ENCODE measurements around the genes OR10D3, OR8B8, NRGN and CCDC15.

- PRO-cap = no peak
- RAMPAGE, long total RNA, 2 experiments = no peak in any of the 2 experiments
Measured at GRCh38 chr11:122714410-122714853, 58.9 kb downstream of the UBASH3B start.

GRCh38 chr11:122723893-122724710, 68.6 kb downstream of the UBASH3B start:
- PRO-cap = no peak
- RAMPAGE, long total RNA, 2 experiments = no peak in any of the 2 experiments

- PRO-cap = no peak
- RAMPAGE, long total RNA, 2 experiments = no peak in any of the 2 experiments
Measured at GRCh38 chr11:122741396-122742271, 86.1 kb downstream of the UBASH3B start.

DNA sequence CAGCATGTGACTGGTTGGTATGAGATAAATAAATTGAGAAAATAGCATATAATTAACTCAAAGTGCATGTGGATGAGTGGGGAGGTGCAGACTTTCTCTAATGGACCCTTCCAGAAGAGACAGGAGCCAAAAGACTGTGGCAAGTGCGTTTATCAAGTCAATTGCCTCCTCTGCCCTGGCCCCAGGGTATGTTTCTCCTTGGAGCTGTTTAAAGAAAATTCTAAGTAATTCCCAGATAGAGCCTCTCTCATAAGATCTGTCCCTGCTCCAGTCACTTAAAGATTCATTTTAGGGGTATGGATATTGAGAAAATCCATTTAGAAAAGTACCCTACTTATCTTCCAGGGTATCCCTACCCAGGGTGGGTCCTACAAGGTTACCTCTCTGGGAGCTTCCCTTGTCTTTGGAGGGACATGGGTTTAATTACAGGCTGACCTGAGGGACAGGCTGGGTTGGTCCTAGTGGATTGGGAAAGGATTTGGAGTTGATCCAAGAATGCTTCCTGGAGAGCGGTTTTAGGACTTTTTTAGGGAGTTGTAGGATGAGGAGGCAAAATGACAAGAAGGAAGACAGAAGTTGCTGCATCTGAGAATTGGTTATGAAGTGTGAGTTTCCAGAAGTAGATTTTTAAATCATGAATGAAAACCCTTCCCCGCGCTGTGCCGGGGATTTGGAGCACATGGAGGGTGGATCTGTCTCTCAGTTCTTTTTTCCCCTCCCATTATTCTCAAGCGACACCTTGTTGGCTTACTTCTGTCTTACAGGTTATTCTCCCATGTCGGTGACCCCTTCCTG, 61.8 kb upstream of the CRTAM start:
- PRO-cap = no peak
- RAMPAGE, long total RNA, 2 experiments = no peak in any of the 2 experiments

DNA sequence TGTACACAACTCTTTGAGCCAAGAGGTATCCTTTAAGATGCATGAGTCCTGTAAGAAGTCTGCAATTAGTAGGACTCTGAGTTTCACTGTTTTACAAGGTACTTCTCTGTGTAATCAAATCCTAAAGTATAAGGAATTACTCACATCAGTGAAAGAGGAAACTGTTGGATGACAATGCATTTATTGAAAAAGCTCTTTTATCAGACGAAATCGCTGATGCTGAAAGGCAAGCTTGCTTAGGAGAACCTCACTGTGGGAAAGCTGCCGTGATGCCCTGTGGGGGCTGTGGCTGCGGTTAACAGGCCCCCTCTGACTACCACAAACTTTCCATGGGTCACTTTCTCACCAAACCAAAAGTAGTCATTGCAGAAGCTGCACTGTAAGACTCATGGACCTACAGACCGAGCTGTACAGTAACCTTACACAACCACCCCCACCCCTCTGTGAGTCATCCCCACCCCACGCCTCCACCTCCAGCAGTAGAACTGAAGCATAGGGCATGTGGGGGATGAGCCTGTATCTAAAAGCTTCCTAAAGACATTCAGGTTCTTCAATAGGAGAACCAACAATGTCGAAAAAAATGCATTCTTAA, 18.3 kb downstream of the CRTAM start:
- PRO-cap = no peak
- RAMPAGE, long total RNA, 2 experiments = no peak in any of the 2 experiments

DNA sequence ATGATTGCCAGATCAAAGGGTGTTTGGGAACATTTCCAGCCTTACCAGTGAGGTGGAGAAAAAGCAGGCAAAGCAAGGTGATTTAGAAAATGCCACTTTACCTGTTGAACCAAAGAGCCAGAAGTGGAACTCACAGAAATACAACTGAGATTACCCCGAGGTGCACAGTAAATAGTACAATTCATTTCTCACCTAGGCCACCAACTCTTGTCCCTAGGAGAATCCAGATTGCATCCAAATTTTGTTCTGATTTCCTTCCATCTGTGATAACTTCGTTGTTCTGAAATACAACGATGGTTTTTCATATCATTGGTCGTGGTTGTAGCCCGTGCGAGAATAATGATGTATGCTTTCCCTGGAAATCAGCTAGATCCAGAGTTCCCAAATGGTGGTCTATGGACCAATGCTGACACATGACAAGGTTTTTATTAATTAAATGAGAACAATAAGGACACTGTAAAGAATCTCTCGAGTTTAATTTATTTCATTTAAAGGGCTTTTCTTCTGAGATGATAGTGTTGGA, 21.8 kb upstream of the BSX start:
- PRO-cap = no peak
- RAMPAGE, long total RNA, 2 experiments = no peak in any of the 2 experiments

DNA sequence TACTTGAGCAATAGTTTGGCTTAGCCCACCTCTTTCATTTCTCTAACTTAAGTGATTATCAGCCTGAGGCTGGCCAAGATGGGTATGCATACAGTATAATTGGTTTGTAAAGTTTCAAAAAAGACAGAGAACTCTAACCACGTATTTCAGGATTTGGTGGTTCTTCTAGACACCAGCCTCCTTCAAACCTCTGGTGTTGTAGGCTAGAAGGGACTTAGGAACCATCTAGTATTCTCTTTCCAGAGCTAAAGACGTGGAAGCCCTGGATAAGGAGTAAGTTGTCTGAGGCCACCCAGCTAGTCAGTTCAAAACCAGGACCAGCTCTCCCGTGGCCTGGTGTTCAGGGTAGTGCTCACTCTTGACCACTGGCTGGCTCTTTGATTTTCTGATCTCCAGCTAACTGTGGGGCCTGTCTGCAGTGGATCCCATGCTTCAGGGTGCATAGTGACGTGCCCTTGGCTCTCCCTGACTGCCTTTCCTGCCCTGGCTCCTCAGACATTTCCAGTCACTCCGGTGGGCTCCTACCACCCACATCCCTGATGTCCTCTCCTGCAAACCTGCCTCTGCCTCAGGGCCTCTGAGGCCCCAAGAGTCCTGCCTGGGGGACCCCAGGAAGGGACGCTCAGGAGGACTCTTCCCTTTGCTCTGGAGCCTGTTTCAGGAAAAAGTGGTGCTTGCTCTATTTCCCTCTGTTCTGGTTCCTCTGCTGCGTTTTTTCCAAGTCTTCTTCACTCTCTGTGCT, 1.3 kb downstream of the CLMP start:
- PRO-cap = no peak
- RAMPAGE, long total RNA, 2 experiments = no peak in any of the 2 experiments

DNA sequence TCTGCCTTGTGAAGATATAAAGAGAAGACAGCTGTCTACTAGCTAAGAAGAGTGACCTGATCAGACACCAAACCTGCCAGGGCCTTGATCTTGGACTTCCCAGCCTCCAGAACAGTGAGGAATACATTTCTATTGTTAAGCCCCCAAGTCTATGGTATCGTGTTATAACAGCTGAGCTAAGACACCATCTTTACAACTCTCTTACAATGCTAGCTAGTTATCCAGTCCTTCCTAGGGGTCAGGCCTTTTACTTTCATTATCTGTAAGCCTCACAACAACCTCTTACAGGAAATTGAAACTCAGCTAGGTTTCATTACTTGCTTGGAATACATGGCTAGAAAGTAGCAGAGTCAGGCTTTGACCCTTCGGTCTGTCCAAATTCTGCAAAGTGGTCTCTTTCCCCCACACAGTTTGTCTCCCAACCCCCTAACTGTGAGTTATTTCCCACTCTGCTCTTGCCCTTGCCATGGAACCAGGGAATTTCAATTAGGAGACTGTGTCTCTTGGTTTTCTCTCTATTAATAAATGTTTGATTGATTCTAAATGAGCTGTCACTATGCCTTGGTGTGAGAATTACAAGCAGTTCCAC, 38.3 kb upstream of the CLMP start:
- PRO-cap = no peak
- RAMPAGE, long total RNA, 2 experiments = no peak in any of the 2 experiments

DNA sequence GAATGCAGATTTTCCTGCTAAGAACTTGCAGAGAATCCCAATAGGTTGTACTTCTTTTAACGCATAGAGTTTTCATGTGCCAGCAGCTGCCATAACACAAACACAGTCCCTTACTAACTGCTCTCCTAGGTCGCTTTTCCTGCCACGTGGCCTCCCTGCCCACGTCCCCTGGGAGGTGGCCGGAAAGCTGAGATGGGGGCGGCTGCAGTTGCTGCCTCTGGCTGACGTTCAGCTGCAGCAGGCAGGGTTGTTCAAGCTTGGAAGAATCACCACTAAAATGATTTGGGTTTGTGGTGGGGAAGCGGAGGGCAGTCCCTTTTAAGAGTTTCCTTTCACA, 39.3 kb downstream of the ZNF202 start:
- PRO-cap = no peak
- RAMPAGE, long total RNA, 2 experiments = no peak in any of the 2 experiments

GRCh38 chr11:124170809-124171463, 12.2 kb upstream of the OR10D3 start:
- PRO-cap = no peak
- RAMPAGE, long total RNA, 2 experiments = start-site peak on the plus strand in 1 of 2 experiments, at chr11:124171061-124171071 at its widest, 9 reads per replicate

- PRO-cap = no peak
- RAMPAGE, long total RNA, 2 experiments = no peak in any of the 2 experiments
Measured at GRCh38 chr11:124183168-124183539, at the start of gene OR10D3. Gene OR10D3 (plus strand): TSS chr11:124183345.

DNA sequence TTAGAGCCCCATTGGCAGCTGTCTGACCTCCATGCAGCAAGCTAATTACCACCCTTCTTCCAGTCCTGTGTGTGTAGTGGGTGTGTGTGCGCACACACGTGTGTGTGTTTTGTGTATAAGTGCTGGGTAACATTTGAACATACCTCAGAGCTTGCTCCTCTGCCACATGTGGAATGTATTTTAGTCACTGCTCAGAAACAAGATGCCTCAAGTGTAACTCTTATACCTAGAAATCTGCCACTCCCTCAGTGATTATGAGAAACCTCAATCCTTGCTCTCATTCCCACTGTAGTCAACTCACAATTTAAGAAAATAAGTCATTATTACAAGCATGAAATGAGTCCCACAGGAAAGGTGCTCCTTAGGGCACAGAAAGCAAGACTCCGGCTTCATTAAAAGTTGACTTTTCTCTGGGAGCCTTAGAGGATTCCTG, at the start of gene OR8B8:
Gene OR8B8 (minus strand): TSS at position 264 of the 433 bp plus-strand sequence.
- PRO-cap = no peak
- RAMPAGE, long total RNA, 2 experiments = no peak in any of the 2 experiments

DNA sequence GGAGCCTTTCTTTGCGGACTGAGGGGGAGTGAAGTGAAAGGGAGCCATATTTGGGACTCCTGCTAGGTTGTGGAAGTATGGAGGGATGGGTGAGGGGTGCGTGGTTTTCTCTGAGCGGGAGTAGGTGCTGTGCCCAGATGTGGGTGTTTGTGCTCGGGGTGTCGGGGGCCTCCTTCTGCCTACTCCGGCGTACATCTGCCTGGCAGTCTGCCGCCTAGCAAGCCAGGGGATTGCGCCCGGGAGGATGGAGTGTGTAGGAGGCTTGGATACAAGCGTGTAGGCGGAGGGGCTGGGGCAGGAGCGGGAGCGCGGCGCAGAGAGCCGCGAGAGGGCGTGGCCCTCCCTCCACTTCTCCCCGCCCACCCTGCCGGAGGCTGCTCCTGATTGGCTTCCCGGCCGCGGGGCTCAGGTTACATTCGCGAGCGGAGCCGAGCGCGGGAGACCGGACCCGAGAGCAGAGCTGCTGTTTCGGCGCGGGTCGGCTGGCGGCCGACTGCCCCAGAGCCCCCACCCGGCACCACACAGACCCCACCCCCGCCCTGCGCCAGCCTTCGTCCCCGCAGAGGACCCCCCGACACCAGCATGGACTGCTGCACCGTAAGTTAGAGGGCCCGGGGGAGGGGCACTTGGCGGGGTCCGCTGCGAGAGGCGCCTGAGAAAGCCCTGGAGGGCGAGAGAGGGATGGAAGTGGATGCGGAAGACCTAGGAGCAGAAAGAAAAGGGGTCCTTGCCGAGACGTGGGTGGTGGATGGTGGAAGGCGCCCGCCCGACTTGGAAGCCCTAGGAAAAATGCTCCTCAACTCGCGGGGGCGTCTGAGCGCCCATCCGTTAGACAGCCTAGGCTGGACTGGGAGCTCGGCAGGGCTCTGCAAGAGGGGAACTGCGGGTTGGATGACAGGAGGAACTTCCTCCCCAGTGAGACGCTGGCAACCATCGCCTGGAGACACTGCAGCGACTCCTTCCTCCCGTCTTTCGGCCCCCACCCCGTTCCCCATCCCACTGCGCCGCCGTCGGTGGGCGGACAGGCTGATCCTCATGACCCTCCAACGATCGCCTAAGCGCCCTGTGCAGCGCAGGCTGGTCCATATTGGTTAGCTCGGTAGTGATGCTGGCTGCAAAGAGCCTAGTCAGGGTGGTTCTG, at the start of gene NRGN:
Gene NRGN (plus strand): TSS at position 440 of the 1,141 bp plus-strand sequence.
- PRO-cap = unidirectional peak, plus-strand start at position 440 of the sequence
- RAMPAGE, long total RNA, 2 experiments = no peak in any of the 2 experiments

DNA sequence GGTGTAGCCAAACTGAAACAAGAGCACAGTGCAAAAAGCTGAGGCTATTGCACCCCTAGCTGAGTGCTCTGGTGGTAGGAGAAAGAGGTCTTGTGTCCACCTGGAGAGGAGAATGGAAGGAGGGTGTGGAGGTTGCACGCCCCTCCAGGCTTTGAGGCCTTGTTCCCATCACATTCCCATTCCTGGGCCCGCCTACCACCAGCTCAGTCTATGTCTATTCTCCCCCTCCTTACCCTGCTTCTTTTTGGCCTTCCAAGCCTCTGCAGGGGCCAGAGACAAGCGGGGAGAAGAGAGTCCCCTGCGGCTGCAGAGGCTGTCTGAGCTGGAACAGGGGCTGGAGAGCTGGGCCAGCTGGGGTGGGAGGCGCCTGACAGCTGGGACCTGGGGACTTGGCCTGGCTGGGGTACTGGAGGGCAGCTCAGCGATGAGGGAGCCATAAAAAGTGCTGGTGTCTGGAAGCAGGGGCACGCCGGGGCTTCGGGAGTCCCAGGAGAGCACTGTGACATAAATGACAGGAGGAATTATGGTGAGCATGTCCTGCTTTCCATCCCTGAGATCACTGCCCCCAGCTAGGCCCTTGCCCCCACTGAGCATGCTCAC, 6.5 kb downstream of the ROBO4 start:
- PRO-cap = no peak
- RAMPAGE, long total RNA, 2 experiments = no peak in any of the 2 experiments

DNA sequence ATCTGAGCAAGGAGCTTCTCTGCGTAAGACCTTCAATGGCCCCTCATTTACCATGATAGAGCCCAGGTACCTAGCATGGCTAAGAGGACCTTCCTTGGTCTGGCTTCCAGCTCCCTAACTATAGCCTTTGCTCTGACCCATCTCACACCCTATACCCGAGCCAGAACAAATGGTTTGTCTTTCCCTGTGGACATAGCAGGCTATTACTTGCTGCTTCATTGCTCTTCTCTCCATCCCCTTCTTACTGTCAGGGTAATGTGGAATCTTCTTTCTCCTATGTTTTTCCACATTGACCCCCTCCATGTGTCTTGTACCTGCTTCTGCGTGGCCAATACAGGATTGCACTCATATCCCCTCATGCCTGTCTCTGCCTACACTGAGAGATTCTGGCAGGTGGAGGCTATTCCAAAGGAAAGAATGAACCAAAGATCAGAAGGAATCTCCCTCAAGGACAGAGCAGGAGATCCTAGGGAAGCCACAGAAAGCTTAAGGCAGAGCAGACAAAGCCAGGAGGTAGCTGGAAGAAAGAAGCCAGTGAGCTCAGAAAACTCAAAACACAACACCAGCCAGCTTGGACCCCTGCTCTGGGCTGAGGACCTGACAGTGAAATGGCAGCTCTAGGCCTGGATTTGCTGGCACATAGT, 5.2 kb downstream of the ROBO4 start:
- PRO-cap = no peak
- RAMPAGE, long total RNA, 2 experiments = no peak in any of the 2 experiments

DNA sequence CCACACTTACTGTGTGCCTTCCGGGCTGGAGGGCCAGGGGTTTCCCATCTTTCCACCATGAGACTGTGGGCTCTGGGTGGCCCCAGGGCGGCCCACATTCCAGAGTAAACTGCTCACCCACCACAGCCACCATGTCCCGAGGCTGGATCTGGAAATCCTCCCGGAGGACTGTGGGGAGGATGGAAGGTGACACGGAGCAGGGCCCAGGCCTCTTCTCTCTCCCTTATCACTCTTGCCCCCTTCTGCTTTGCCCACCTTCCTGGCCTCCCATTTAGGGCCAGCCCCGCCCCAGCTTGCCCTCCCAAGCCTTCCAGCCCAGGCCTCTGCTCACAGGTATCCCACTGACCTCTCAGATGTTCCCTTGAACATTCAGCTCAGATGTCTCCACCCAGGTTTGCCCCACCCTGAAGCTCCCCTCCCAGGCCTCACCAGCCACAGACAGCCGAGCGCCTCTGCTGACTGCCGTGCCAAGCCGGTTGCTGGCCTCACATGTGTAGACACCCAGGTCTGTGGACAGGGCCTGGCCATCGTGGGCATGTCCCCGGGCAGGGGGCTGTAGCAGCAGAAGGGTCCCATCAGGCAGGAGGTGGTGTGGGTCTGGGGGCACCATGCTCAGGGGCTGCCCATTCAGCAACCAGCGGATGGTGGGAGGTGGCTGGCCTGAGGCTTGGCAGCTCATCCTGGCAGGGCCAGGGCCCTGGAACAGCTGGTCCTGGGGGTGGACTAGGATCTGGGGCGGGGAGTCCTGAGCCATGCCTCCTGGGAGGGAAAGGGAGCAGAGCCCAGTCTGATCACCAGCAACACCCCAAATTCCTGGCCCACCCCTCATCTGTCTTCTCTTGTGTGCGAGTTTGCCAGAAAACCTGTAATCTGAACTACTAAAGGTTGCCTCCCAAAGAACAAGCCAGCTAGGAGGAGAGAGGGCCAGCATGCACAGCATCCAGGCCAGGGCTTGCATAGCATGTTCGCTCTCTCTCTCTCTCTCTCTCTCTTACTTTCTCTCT, 860 bp downstream of the ROBO4 start:
- PRO-cap = no peak
- RAMPAGE, long total RNA, 2 experiments = no peak in any of the 2 experiments

DNA sequence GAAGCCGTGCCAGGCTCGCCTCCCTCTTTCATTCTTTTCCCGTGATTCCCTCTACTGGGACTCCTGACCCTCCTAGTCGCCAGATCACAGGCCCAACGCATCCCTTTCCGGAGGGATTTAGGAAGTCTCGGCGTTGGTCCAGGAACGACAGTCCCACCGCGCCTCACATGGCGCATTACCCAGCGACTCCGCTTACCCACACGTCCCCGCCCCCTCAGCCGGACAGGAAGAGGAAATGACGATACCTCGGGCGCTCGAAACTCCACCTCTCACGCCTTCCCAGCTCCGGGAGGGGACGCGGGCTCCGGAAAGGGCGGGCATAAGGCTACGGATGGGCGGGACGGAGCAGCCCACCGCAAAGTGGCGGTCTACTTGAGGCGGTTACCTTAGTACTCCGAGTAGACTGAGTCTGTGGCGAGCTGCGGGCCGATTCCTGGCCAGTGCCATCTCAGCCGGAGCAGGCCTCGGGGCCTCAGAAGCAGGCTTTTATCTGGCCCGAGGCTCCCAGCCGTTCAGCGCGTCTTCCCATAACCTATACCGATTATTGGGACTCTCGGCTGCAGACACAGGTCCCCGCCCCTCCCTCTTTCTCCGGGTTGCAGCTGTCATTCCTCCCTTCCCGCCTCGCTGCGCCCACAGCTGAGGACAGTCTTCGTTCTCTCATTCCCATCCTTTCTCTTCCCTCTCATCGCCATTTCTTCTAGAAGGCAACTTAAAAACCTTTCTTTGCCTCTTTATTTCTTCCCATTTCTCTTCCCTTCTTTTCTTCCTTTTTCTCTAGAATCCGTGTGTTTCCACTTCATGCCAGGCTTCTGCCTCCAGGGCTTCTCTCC, at the start of gene CCDC15:
Gene CCDC15 (plus strand): TSS at position 401 of the 833 bp plus-strand sequence.
- PRO-cap = bidirectional peak, plus-strand start at position 401 of the sequence, minus-strand start at position 216 of the sequence
- RAMPAGE, long total RNA, 2 experiments = start-site peak on the plus strand in 2 of 2 experiments, centred at positions 343 to 345 of the sequence, 29 to 33 reads per replicate; start-site peak on the minus strand in 1 of 2 experiments, centred at position 203 of the sequence, 9 reads per replicate

DNA sequence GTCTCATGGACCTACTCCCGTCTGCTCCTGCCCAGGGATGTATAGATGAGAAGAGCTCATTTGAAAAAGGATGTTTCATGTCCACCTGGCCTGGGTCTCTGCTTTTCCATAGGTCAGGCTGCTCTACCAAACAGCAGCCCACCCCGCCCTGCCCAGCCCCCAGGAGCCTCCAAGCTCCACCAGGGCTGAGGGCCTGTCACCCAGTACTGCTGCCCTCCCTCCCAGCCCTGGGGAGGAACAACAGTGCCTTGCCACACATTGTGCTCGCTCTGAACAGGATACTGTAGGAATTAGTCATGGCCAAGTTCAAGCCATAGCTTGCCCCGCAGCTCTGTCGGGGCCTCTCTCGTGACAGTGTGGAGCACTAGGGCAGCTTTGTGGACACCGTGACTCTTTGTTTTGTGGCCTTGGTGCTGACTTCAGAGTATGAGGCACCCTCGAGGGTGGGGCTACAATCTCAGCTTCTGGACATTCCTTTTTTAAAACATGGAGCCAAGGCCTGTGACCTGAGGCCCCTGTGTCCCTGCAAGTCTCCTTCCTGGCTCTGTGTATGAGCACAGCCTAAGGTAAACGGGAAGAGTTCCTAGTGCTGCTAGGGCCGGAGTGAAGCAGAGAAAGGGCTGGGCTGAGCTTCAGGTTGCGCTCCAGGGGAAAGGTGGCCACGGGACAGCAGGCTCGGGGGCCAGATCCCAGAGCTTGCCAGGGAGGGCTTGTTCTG, 19.9 kb downstream of the SLC37A2 start:
- PRO-cap = no peak
- RAMPAGE, long total RNA, 2 experiments = start-site peak on the plus strand in 1 of 2 experiments, centred at position 319 of the sequence, 7 reads per replicate

GRCh38 chr11:125086629-125087131, 23.6 kb downstream of the SLC37A2 start:
- PRO-cap = no peak
- RAMPAGE, long total RNA, 2 experiments = no peak in any of the 2 experiments

DNA sequence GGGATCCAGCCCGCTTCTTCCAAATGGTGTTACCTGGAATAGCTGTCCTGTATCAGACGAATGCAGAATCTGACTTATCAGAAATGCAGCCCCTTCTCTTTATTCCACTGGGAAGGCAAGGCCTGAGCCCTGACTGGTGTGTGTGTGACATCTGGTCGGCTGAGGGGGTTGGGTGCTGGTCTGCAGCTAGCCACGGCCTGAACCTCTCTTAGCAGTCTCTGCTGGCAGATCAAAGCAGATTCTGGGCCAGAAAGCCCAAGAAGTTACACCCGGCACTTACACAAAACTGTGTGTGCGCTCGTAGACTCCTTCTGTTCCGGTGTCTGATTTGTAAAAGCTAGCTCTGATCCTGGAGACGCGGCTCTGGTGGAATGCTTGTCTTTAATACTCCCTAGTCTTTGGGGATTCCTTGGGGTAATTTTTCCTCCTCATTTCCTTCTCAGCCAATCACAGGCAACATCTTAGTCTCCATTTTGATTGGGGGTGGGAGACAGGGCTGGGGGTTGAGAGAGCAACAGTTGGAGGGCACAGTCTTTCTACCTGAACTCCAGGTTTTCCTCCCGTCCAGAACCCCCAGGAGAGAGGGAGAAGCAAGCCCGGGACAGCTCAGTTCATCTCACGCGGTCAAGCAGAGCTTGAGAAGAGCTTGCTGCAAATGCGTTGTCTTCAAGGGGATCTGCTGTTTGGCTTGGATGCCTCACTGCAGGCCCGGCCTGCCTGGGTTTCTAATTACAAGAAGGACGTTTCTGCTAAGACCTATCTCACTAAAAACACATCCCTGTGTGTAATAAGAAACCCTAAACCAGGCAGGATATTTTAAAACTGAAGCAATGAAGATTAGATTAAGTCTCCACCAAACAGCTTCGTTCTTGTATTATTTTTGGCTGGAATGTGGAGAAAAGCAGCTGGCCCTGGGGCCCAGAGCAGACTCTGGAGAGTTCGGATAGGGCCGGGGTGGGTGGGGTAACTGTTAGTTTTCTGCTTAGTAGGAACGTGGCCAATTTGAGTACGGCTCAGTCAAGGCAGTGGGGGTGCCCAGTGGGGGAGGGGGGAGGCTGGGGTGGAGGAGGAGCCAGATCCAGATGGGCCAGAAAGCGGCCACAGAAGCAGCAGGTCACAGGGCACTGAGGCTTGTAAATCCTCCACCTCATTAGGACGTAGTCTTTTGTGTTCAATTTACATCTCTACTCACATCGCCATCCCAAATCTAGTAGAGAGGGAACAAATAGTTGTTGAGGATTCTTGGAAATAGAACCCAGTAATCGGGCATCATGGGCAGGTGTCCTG, 5.8 kb downstream of the PKNOX2 start:
- PRO-cap = unidirectional peak, minus-strand start at position 678 of the sequence
- RAMPAGE, long total RNA, 2 experiments = no peak in any of the 2 experiments

Measured in prostate gland (tissue), 2 donors.